Measurements from ENCODE around the genes NOTCH3 and BRD4.

DNA sequence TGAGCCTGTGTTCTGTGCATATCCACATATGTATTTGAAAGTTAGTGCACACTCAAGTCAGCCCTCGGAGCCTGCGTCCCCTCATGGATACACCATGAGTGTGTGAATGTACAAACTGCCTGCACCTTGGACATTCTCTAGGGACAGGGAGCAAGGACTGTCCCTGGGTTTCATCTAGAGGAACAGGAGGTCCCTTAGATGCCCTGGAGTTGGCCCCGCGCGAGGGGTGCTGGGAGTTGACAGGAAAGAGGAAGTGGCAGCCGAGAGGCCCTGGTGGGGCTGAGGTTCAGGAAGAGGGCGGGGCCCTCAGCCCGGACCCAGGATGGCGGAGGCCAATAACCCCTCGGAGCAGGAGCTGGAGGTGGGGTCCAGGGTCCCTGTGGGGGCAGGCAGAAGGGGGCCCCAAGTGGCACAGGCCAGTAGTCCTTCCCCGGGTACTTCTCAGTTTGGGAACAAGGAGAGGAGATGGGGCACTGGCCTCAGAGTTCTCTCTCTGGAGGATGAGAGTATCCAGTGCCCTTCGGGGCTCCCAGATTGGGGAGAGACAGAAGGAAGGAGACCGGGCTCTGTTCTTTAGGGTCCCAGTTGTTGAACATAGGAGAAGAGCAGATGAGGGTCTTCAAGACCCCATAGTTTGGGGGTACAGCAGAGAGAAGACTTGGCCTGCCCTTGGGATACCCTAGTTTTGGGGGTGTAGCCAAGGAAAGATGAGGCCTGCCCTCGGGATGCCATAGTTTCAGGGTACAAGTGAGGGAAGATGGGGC, 7.0 kb downstream of the PKN1 start:
- PRO-cap, 8 experiments, result peak in 5 of 8 experiments; most common plus-strand start position 309 of the sequence (in 3); most common minus-strand start position 145 of the sequence (in 1)

DNA sequence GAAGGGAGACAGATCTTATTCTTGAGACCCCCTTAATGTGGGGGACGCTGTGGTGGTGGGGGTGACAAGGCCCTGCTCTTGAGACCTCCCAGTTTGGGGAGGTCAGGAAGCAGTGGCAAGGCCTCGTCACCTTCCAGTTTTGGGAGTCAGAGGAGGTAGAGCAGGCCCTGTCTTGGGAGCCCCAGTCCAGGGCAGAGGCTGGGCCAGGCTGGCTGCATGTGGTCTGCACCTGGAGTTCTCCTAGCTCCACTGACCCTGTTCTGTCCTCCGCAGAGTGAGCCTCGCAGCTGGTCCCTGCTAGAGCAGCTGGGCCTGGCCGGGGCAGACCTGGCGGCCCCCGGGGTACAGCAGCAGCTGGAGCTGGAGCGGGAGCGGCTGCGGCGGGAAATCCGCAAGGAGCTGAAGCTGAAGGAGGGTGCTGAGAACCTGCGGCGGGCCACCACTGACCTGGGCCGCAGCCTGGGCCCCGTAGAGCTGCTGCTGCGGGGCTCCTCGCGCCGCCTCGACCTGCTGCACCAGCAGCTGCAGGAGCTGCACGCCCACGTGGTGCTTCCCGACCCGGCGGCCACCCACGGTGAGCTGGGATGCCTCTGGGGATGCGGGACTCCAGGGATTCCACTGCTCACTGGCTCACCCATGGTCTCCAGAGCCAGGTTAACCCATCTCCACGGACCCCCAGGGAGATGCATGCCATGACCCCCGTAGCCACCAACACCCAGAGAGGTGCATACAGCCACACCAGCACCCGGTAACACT, 7.9 kb downstream of the PKN1 start:
- PRO-cap, 8 experiments, result no peak in any of the 8 experiments

DNA sequence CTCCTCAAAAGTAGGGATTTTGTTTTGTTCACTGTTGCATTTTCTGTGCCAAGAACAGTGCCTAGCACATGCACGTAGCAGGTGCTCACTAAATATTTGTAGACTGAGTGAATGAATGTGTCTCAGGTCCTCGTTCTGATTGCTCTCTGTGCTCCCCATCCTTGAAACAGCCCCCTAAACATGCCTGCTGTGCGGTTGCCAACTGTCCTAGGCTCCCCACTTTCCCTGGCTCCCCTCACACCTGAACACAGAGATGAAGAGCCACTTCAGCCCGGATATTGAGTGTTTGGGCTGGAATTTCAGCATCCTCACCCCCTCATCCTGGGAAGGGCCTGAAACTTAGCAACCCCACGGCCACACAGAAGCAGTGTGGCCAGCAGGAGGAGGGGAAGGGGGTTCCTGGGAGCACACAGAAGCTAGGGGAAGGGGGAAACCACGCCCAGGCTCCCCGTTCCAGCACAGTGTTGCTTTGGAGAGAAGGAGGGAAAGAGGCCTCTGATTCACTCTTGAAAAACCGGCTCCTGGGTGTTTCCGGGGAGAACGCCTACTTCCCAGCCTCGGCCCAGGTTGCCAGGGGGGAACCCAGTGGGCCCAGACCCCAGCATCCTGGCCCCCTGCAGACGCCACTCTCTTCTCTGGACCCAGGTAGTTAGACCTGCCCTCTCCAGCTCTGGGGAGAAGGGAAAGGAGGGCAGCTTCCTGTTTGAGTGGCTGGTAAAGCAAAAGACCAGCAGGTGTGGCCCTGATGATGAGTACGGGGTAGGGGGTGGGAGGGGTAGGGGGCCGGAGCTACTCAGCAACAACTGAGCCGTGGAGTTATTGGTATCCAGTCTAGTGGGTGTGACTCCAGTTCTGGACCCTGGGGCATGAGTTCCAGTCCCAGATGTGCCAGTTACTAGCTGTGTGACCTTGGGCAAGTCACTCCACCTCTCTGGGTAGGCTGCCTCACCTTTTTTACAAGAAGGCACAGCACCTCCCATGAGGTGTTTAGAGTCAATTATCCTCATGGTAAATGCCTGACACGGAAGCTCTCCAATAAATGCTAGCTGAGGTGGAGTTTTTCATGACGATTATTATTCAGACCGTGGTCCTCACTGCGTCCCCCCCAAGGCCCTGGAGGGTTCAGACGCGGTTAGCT, 1.0 kb downstream of the GIPC1 start:
- PRO-cap, 8 experiments, result no peak in any of the 8 experiments

- PRO-cap, 8 experiments, result peak in 6 of 8 experiments; most common minus-strand start chr19:14512936 (in 6)
Observed at GRCh38 chr19:14512572-14513542, 5.3 kb downstream of the DNAJB1 start.

DNA sequence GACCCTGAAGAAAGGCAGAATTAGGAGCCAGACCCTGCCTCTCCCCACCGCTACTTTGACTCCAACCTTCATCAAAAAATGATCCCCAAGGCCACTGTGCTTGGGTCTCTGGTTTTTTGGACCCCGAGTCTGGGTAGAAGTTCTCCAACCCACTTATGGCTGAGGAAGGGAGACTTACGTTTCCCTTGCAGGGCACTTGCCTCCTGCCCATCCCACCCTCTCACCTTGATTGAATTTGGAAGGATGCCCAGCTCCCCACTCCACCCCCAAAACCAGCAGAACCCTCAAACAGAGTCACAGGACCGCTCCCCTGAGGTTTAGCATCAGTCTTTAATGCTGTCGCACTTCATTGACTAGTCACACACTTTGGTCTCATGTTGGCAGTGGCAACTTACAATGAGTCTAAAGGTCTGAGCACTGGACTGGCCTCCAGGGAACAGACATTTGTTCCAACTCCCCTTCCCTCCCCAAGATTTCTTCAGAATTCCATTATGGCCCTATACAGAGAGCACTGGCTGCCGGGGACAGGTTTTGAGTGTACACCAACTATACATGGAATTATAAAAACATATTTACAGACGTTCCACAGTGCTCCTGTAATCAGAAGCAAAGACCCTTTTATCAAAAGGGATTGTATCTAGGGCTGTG, 3.6 kb downstream of the DNAJB1 start:
- PRO-cap, 8 experiments, result peak in 8 of 8 experiments; most common minus-strand start position 224 of the sequence (in 5)

DNA sequence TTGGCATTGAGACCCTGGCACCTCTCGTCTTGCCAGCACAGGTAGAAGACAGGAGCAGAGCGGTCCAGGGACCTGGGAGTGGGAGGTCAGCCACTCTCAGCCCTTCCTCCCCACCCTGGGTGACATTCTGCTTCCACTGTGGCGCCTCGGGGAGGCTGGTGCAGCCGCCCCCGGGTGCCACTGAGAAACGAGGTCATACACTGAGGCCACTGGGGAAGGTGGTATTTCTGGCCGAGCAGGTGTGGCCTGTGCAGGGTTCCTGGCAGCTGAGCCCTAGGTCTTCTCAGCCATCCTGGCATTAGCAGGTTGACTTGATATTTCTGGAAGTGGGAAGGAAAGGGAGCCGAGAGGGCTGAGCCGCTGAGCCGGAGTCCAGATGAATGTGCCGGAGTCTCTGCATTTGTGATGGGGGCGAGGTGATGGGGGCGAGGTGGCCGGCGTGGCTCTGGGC, 18.5 kb downstream of the NDUFB7 start:
- PRO-cap, 8 experiments, result no peak in any of the 8 experiments

GRCh38 chr19:14564712-14565431, 7.0 kb downstream of the NDUFB7 start:
- PRO-cap, 8 experiments, result no peak in any of the 8 experiments

- PRO-cap, 8 experiments, result peak in 5 of 8 experiments; most common minus-strand start chr19:14763650 (in 2)
Observed at GRCh38 chr19:14763523-14764334, 14.6 kb downstream of the ADGRE2 start.

DNA sequence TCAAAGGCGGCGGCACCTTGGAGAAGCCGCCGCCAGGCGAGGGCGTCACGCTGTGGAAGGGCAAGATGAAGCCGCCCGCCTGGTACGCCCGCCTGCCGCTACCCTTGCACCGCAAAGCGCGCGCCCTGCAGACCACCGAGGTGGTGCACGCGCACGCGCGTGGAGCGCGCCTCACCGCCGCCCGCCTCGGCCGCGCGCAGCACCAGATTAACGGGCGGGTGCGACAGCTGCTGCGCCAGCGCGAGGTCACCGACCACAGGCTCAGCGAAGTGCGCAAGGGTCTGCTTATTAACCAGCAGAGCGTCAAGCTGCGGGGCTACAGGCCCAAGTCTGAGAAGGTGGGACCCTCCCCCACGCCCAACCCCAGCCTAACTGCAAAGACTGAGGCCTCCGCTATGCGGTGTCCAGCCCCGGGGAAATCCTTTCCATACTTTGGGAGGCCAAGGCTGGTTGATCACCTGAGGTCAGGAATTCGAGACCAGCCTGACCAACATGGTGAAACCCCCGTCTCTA, 588 bp downstream of the CCDC105 start:
- PRO-cap, 8 experiments, result no peak in any of the 8 experiments

- PRO-cap, 8 experiments, result peak in 1 of 8 experiments; most common minus-strand start chr19:15195176 (in 1)
Observed at GRCh38 chr19:15194891-15195213, 5.9 kb downstream of the NOTCH3 start.

GRCh38 chr19:15200692-15201673, at the start of gene NOTCH3:
Gene NOTCH3, minus strand, starts transcription at chr19:15200995.
- PRO-cap, 8 experiments, result peak in 7 of 8 experiments; most common minus-strand start chr19:15200996 (in 7)

DNA sequence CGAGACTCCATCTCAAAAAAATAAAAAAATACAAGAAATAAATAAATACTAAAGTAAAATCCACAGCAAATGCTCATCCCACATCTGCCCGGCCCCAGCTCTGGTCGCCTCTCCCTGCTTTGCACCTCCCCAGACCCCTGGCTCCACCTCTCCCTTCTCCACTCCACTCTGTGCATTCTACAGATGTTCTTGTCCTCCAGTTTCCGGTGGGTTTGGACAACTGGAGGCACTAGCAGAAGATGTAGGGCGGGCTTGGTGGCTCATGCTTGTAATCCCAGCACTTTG, 12.3 kb downstream of the EPHX3 start:
- PRO-cap, 8 experiments, result no peak in any of the 8 experiments

DNA sequence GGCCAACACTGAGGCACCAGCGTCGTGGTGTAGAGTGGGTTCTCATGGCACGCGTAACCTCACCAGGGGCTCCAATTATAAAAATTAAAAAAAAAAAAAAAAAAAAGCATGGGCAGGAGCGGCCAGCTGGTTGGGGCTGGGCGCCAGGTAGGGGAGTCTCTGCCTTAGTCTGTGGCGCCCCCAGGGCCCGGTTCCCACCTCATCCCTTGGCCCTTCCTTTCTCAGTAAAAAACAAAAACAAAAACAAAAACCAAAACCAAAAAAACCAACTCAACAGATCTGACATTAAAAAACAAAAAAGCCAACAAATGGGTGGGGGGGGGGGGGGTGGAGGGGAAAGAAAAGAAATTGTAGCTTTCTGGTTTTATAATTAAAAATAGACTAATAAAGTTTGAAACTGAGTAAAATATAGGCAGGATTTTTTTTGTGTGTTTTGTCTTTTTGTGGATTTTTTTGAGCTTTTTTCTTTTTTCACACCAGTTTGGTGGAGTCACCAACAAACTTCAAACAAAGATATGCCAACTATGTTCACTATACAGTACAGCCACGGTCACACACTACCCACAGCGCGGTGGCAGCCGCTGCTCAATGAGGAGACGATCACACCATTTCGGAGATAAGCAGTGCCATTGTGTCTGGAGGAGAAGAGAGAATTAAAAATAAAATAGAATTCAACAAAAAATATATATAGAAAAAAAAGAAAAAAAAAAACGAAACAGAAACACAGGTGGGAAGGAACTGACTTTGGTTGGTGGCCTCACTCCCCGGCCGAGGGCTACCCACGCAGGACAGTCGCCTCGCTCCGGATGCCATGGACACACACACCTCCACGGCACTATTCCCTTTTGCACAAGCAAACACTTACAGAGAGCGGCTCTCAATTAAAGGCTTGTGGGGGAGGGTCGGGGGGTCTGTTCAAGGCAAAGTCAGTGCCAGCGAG, 5.0 kb upstream of the EPHX3 start:
- PRO-cap, 8 experiments, result no peak in any of the 8 experiments

GRCh38 chr19:15249616-15250698, 17.7 kb upstream of the EPHX3 start:
- PRO-cap, 8 experiments, result no peak in any of the 8 experiments

GRCh38 chr19:15264334-15265192, 32.3 kb upstream of the EPHX3 start:
- PRO-cap, 8 experiments, result no peak in any of the 8 experiments

GRCh38 chr19:15332390-15332899, at the start of gene BRD4:
Gene BRD4, minus strand, starts transcription at chr19:15332539.
- PRO-cap, 8 experiments, result peak in 8 of 8 experiments; most common plus-strand start chr19:15332637 (in 4); most common minus-strand start chr19:15332476 (in 8)

GRCh38 chr19:15374660-15375300, 4.8 kb downstream of the AKAP8 start:
- PRO-cap, 8 experiments, result no peak in any of the 8 experiments

GRCh38 chr19:15378775-15379557, 621 bp downstream of the AKAP8 start:
- PRO-cap, 8 experiments, result peak in 8 of 8 experiments; most common plus-strand start chr19:15379368 (in 6); most common minus-strand start chr19:15379302 (in 4)

- PRO-cap, 8 experiments, result no peak in any of the 8 experiments
Observed at GRCh38 chr19:15400861-15401613, 17.8 kb downstream of the AKAP8L start.

- PRO-cap, 8 experiments, result no peak in any of the 8 experiments
Observed at GRCh38 chr19:15421130-15421734, 2.4 kb upstream of the AKAP8L start.

Data from peripheral blood mononuclear cell (primary cell).